ENCODE data around the genes SATB1, KAT2B and UBE2E1.

GRCh38 chr3:17725427-17726456 is 16.7 kb downstream of the TBC1D5 start:
- RRBS, result no CpG with 5 or more reads among the region's 7 CpGs

DNA sequence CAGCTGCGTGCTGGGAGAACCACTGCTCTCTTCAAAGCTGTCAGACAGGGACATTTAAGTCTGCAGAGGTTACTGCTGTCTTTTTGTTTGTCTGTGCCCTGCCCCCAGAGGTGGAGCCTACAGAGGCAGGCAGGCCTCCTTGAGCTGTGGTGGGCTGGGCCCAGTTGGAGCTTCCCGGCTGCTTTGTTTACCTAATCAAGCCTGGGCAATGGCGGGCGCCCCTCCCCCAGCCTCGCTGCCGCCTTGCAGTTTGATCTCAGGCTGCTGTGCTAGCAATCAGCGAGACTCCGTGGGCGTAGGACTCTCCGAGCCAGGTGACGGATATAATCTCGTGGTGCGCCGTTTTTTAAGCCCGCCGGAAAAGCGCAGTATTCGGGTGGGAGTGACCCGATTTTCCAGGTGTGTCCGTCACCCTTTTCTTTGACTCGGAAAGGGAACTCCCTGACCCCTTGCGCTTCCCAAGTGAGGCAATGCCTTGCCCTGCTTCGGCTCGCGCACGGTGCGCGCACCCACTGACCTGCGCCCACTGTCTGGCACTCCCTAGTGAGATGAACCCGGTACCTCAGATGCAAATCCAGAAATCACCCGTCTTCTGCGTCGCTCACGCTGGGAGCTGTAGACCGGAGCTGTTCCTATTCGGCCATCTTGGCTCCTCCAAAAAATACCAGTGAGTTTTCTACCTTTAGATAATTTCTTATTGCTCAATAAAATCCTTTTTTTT is 118.5 kb upstream of the TBC1D5 start:
- RRBS, result no CpG with 5 or more reads among the region's 36 CpGs

- RRBS, result 2% methylated on average over 26 of the region's 82 CpGs
These were observed at the start of gene SATB1 for GRCh38 chr3:18424794-18425581. SATB1 (minus strand) TSS chr3:18425339.

DNA sequence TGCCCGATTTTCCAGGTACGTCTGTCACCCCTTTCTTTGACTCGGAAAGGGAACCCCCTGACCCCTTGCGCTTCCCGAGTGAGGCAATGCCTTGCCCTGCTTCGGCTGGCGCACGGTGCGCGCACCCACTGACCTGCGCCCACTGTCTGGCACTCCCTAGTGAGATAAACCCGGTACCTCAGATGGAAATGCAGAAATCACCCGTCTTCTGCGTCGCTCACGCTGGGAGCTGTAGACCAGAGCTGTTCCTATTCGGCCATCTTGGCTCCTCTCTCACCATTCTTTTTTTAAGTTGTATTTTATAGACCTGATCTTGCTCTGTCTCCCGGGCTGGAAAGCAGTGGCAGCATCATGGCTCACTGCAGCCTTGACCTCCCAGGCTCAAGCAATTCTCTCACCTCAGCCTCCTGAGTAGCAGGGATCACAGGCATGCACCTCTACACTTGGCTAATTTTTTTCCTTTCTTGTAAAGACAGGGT is 184.7 kb upstream of the KCNH8 start:
- RRBS, result no CpG with 5 or more reads among the region's 18 CpGs

DNA sequence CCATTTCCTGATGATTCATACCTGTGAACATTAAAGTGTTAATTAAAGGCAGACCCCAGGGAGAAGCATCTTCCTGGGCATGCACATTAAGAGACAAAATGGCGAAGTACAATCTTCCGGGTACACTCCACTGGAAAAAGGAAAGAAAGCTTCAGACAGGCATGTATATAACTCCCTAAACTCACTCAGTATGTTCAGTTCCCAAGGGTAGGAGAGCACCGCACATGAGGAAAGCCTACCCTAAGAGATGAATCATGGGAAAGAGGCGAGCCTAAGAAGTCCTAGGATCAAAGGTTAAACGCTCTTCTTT is 17.4 kb upstream of the KCNH8 start:
- RRBS, result no CpG with 5 or more reads among the region's 5 CpGs

GRCh38 chr3:19432624-19433107 is 284.4 kb downstream of the KCNH8 start:
- RRBS, result no CpG with 5 or more reads among the region's 2 CpGs

DNA sequence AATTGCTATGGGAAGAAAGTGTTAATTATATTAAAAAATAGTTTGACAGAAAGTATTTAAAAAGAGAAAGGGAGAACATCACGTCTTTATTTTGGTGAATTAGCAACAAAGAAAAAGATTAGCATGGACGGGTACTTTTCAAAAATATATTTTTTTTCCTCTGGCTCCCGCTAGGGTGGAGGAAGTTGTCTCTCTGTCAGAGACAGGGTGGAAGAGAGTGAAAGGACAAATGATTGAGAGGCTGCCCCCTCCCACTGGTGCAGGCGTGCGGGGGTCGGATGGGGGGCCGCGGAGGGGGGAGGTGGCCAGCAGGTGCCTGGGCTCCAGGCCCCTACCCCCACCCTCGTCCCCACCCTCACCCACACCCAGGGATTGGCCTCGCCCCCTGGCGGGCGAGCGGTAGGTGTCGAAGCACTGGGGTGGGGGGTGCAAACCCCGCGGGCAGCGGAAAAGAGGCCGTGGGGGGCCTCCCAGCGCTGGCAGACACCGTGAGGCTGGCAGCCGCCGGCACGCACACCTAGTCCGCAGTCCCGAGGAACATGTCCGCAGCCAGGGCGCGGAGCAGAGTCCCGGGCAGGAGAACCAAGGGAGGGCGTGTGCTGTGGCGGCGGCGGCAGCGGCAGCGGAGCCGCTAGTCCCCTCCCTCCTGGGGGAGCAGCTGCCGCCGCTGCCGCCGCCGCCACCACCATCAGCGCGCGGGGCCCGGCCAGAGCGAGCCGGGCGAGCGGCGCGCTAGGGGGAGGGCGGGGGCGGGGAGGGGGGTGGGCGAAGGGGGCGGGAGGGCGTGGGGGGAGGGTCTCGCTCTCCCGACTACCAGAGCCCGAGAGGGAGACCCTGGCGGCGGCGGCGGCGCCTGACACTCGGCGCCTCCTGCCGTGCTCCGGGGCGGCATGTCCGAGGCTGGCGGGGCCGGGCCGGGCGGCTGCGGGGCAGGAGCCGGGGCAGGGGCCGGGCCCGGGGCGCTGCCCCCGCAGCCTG is at the start of gene KAT2B:
KAT2B (plus strand) TSS at position 859 of the 978 bp plus-strand sequence.
- RRBS, result 2% methylated on average over 11 of the region's 80 CpGs

DNA sequence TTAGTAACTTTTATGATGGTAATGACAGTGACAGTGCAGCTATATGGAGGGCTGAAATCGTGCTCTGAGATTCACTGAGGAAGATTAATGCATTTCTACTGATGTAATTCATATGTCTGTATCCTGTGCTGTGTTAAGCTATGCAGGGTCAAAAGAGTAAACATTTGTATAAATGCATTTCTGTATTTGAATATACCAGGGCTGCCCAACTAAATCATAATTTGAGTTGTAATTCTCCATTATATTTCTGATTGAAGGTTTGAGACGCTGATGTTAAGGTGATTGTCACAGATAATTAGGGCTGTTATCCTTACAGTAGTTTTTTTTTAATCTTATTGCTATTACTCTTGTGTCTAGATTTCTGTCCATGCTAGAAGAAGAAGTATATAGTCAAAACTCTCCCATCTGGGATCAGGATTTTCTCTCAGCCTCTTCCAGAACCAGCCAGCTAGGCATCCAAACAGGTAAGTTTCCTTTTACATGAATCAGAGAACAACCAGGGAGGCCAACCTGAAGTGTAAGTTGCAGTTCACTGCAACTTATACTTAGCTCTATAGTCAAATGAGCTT is 71.4 kb downstream of the SGO1 start:
- RRBS, result no CpG with 5 or more reads among the region's 2 CpGs

GRCh38 chr3:20236377-20236959 is 50.5 kb upstream of the SGO1 start:
- RRBS, result no CpG with 5 or more reads among the region's 3 CpGs

DNA sequence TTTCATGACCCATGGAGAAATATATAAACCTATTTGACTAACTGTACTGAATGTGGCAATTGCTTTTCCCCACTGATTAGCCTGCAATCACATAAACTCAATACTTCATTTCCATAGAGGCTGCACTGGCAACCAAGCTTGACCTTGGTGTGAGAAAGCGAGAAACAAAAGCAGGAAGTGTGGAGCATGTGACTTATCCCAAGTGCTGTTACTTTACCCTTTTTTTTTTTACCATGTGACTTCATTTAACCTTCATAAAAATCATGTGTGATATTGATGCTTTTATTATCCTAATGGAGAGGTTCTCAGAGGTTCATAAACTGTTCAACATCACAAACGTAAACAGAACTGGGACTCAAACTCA is 34.8 kb upstream of the ZNF385D start:
- RRBS, result no CpG with 5 or more reads among the region's 2 CpGs

DNA sequence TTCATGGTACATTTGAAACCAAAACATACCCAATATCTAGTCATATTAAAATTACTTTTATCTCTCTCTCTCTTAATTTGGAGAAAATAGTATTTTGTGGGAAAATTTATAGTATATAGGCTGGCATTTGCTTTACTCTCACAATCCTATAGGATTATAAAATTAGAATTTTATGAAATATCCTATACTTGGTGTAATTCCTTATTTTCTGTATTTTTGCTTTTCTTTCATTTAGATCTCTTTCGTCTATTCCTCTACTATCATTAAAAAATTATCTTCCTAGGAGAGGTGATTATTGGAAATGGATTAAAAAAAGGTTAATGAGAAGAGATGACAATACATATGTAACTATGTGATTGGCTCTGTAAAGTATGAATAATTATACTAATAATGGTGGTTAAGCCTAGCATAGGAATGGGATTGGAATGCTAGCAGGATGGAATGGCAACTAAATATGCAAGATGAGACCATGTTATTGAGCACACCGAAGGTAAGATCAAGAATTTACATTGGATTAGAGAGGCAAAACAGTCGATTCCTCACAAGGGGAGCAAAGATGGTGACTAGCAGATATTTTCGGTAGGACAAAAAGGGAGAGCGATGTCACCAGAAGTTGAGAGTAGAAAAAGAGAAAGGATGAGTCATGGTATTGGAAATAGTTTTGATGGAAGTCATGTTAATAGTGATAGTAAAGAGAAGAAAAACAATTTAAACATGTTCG is 54.7 kb downstream of the UBE2E2 start:
- RRBS, result no CpG with 5 or more reads among the region's 6 CpGs

- RRBS, result no CpG with 5 or more reads among the region's 4 CpGs
These were observed 186.6 kb downstream of the UBE2E2 start for GRCh38 chr3:23389628-23390161.

DNA sequence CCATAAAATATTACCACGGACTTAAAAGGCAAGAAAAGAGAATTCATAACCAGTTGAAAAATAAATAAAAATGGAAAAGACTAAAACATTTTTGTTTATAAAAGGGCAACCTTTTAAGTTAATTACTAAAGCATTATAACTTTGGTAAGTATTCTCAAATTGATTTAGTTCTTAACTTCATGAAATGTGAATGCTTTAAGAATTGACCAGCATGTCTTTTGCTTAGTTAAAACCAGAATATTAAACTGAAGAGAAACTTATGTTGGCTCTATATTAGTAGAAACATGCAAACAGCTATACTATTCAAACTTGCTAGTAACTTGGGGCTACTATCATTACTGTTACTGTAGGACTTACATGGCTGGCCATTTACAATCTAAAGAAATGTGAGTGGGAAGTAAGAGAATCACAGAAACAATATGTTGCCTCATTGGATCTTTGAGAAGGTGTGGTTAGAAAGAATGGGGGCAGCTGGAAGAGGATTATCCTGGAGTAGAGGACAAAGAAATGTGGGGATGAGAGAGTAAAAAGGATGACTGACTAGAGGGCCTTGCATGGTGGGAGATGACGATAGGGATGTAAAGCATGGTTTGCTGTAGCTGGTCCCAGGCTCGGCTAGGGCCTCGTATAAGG is 254.5 kb upstream of the UBE2E1 start:
- RRBS, result no CpG with 5 or more reads among the region's 4 CpGs

DNA sequence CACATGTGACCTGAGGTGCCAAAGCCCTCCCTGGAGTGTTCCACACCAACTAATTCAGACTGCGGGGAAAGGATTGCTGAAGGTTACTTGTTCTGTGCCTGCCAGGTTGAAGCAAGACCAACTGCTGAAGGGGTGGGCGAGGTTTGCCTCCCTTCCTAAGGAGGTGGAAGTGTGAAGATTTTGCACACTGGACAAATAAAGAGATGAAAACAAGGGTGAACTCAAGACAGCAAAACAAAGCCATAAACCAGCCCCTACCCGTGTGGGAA is 155.2 kb upstream of the UBE2E1 start:
- RRBS, result no CpG with 5 or more reads among the region's 3 CpGs

DNA sequence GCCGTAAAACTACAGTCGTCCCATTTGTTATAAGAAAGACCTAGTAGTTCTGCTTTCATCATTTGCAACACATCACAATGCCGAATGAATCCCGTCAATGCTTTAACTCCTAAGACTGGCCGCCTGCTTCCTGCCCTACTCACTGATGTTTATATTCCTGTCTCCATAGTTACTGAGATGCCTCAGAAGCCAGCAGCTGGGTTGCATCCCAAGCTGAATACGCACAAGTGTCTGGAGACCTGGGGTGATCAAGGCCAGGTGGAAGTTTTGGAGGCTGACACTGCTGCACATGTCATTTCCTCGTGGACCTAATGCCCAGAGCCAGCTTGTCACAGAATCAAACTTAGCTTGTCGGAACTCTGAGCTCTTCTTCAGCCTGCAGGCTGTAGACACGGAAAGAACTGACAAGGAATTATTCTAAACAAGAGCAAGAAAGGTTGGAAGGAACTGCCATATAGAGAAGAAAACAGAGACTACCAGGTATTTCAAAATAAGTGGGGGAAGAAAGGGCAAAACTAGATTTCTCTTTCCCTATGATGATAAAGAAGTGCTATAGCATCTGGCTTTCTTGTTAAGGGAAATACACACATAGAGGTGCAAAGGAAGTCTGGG is 95.1 kb upstream of the UBE2E1 start:
- RRBS, result no CpG with 5 or more reads among the region's 9 CpGs

DNA sequence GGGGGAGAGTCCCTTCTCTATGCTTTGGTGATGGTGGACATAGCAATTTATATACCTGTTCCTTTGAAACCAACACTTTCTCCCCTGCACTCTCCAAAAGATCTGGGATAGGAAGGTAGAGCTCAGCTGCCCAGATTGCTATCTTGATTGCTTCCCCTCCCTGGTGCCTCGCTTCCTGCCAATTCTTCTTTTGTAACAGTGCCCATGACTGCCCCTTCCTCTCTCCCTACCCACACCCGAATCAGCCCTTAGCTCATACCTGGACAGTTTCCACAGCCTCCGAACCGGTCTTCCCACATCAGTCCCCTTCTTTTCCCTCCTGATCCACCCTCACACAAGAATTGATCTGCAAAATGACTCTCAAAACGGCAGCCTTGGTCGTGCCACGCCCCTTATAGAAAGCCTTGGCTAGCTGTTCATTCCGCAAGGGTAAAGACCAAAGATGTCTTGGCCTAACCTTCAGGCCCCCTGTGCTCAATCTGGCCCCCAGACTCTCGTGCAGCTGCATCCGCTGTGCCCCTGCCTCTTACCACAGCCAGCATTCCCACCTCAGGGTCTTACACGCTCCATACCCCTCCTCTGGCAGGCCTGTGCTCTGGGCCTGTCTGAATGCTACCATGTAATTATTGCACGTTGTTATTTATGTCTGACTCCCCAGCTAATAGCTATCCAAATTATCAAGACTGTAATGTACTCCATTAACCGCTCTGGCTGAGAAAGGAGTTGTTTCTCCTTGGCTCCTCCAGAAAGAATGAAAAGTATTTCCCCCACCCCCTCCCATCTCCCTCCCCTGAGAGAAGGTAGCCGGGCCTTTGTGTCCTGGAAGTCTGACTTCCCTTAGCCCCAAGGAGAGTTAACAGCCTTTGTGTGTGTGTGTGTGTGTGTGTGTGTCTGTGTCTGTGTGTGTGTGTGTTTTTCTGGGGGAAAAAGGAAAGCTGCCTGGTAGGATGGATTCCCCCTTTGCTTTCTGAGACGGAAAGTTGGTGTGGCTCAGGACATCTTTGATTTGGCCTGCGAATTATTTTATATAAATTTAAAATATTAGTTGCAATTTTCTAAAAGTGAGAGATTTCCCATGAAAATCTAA is 54.6 kb upstream of the UBE2E1 start:
- RRBS, result no CpG with 5 or more reads among the region's 16 CpGs

- RRBS, result 4% methylated on average over 23 of the region's 78 CpGs
These were observed at the start of gene UBE2E1 for GRCh38 chr3:23805242-23806417. UBE2E1 (plus strand) TSS chr3:23805955.

DNA sequence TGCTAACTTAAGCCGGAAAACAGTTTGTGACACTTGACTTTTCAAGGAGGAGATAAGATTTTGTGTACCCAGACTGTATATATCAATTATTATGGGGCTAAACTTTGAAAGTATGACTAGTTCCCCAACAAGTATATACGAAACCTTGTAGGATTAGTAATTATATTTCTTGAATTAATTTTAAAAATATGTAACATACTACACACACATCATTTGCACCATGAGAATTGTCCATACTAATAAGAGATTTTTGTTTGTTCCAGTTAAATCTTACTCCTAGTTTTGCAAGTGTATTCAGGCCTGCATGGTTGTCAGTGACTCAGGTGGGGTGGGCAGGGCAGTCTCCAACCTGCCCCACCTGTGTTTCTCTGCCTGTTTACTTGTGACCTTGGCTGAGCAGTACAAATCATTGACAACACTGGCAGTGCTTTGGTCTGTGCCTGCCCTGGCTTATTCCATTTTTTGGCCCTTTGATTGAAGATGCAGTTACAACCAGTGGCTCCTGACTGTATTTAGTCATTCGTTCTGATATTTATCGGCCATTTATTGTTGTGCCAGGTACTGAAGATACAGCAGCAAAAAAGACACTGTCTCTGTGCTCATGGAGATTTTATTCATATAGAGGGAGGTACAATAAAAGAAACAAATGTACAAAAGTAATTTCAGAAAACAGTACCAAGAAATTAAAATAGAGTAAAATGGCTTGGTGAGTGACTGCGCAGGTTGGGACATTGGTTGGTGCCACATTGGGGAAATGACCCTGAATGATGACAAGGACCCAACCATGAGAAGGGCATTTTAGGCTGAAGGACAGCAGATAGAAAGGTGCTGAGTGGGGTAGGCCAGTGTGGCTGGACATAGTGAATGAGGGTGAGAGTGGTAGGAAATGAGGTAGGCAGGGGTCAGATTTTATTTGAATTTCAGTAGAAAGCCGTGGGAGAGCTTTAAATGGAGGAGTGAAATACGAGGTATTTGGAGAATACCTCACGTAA is 19.4 kb downstream of the UBE2E1 start:
- RRBS, result no CpG with 5 or more reads among the region's 8 CpGs

- RRBS, result no CpG with 5 or more reads among the region's 2 CpGs
These were observed 239.2 kb downstream of the THRB start for GRCh38 chr3:24255437-24255949.

DNA sequence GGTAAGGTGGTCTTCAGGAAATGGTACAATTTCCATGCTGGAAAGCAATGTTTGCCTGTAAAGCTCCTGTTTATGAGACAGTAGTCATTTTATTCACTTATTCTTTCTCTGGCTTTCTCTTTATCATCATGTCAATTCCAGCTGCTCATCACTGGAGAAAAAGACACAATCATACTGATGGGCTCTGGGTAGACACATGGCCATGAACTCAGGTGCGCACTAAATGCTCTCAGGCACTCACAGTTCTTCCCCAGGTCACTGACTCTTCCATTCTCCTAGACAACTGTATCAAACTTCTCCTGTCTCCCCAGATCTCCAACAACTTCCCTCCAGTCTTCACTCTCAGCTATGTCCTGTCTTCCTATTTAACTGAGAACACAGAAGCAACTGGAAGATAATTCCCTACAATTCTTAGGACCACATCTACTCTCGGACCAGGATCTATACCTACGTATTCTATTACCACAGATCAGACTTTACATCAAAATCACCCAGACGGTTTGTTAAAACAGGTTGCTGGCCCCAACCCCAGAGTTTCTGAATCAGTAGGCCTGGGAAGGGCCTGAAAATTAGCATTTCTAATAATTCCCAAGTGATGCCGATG is 234.1 kb downstream of the THRB start:
- RRBS, result no CpG with 5 or more reads among the region's 5 CpGs